Suprapubic skin (tissue), 4 donors: ENCODE measurements around the genes GOLGA6L24 and GOLGA8R.

DNA sequence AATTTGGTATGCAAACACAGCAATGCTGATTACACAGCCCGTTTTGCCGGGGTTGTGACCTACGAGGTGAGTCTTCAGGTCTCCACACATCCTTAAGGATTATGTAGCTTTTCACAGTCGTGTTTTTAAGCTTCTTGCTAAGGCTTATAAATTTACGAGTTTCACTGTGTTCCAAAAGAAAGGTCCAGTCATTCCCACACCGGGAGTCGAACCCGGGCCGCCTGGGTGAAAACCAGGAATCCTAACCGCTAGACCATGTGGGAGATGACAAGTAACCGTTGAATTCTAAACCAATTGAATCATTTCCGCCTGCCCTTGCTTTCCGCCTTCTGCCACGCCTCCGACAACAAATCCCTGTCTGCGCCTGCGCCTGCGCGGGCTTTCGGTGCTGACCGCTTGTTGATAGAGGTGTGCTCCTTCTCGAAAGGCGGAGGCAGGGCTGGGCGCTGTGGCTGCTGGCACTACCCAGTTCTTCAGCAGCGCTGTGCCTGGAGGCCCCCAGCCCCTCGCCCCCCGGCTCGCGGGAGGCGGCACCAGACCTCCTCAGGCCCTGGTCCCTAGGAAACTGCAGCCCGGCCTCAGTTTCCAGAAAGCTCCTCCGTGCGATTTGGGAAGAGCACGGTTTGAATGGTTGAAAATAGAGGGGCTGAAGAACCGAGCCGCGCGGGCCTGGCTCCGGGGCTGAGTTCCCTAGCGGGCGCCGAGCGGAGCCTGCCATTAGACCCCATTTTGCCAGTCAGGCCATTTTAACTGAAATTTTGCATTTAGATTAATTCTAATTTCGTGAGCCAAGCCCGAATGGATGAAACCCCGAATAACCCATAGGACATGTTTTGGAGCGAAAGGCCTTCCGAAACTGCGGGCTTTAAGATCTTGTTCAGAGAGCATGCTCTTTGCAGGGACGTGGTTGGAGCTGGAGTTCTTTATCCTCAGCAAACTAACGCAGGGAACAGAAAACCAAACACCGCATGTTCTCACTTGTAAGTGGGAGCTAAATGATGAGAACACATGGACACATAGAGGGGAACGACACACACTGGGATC is 219.2 kb upstream of the ATP10A start:
- PRO-cap, result unidirectional peak, plus-strand start at position 420 of the sequence
- RAMPAGE, long total RNA, 4 experiments, result no peak in any of the 4 experiments

GRCh38 chr15:26790020-26790474 is 17.2 kb upstream of the GABRB3 start:
- PRO-cap, result no peak
- RAMPAGE, long total RNA, 4 experiments, result no peak in any of the 4 experiments

DNA sequence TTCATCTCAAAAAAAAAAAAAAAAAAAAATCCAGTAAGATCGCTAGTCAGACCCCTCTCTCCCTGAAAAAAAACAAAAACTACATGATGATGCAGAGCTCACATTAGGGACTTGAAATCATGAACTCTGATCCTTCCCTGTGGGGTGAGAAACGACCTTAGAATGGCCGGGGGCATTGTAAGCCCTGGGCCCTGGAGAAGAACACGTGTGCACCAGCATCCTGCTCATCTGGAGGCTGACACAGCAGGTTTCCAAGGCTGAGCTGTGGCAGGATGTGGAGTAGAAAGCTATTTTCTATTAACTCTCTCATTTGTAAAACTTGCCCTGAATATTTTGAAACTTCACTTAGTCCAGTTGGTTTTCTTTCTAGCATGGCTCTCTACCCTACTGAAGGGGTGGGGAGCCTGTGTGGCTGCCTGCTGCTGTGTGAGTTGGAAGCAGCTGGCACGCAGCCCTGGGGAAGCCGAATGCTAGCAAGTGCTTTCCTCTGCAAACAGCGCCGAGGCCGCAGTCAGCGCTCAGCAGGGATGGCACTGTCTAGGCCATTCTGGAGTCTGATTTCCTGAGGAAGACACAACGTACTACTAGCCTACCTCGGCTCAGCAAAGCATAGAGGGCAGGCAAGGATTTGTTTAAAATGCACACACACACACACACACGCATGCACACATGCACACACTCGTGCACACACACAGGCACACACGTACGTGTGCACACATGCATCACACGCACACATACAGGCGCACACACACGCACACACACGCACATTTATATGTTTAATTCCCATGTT is 58.0 kb downstream of the GABRG3 start:
- PRO-cap, result no peak
- RAMPAGE, long total RNA, 4 experiments, result no peak in any of the 4 experiments

- PRO-cap, result no peak
- RAMPAGE, long total RNA, 4 experiments, result no peak in any of the 4 experiments
These were observed 478.0 kb downstream of the GABRG3 start for GRCh38 chr15:27448876-27449482.

DNA sequence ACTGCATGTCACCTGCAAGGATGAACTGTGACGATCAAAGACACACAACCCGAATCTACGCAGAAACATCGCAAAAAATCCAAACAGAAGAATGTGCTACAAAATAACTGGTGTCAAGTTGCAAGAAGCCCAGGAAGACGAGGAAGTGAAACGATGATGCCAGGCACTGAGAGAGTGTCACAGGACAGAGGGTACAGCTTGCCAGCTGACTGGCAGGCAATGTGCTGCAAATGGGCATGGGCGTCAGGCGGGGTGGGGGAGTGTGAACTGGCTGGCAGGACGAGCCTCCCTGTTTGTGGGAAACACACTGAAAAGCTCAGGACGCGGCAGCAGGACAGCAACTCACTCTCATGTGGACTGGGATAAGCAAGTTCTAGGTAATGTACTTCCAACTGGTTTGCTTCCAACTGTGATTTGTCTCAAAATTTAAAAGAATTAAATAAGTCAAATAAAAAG is 28.9 kb upstream of the OCA2 start:
- PRO-cap, result no peak
- RAMPAGE, long total RNA, 4 experiments, result no peak in any of the 4 experiments

DNA sequence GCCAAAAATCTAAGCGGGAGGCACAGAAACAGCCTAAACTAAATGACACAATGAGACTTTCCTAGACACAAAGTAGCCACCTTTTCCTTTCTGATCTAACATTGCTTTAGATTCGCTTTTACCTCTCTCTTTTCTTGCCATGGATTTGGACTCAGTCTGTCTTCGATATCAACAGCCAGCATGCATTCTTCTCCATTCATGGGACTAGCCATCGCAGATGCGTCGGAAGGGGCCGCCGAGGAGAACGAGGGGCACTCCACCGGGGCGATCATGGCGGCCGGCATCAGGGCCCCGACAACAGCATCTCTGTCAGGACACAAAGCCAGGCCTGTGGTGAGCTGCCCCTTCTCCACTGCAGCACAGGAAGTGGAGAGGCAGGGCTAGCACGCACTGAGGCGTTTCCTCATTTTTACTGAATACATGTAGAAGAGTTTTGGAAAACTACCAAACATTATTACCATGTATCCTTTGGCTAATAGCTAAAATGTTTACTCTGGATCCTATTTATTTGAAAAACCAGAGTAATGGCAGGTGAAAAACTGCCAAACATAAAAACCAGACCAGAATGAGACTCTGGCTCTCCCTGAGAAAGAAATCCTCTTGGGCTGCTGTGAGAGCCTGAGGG is 69.3 kb upstream of the OCA2 start:
- PRO-cap, result no peak
- RAMPAGE, long total RNA, 4 experiments, result no peak in any of the 4 experiments

- PRO-cap, result no peak
- RAMPAGE, long total RNA, 4 experiments, result no peak in any of the 4 experiments
These were observed at the start of gene GOLGA6L24 for GRCh38 chr15:28358025-28358304. GOLGA6L24 (minus strand) TSS chr15:28358084.

GRCh38 chr15:28509130-28509572 is 23.6 kb downstream of the GOLGA8G start:
- PRO-cap, result no peak
- RAMPAGE, long total RNA, 4 experiments, result no peak in any of the 4 experiments

DNA sequence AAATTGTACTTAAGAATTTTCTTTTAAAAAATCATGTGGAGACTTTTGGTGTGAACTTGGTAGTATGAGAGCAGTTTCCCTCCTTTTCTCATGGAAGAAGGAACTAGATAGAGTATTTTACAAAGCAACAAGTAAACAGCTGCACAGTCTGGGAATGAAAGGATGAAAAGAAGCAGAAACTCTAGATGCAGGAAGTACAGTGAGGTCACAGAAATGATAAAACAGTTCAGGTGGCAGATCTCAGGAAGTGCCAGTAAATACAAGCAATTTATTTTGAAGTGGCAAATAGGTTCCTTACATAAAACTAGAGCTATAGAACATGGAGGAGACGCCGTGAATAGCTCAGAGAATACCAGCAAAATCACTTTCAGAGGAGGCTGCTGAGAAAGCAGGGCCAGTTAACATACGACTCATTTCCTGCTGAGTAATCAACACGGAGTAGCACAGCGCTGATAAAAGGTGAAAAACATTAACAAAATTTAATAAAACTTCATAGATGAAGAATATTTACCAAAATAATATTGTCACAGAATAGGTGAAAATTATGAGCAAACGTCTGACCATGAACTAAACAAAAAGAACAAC is 29.3 kb downstream of the GOLGA6L7 start:
- PRO-cap, result no peak
- RAMPAGE, long total RNA, 4 experiments, result no peak in any of the 4 experiments

- PRO-cap, result no peak
- RAMPAGE, long total RNA, 4 experiments, result no peak in any of the 4 experiments
These were observed 80.6 kb downstream of the ENTREP2 start for GRCh38 chr15:29490292-29490491.

DNA sequence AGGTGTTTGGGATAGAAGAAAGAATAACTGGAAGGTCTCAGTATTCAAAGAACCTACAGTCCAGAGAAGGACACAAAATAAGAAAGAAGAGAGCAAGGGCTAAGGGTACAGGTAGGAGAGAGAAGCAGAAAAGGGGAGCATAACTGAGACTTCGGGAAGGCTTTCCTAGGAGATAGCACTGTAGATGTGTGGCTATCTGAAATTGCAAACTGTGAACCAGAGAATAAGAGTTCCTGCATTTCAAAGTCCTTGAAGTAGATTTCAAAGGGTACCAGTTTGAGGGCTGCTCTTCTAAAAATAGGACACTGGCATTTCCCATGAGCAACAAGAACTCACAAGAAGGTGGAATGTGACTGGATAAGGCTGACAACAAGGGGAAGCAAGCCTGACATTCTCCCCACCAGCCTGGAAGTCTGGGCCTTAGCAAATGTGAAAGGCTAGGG is 18.5 kb upstream of the TJP1 start:
- PRO-cap, result no peak
- RAMPAGE, long total RNA, 4 experiments, result no peak in any of the 4 experiments

- PRO-cap, result no peak
- RAMPAGE, long total RNA, 4 experiments, result no peak in any of the 4 experiments
These were observed at the start of gene GOLGA8R for GRCh38 chr15:30414209-30414433. GOLGA8R (minus strand) TSS chr15:30414260.

GRCh38 chr15:30669774-30670822 is 66.3 kb downstream of the GOLGA8H start:
- PRO-cap, result no peak
- RAMPAGE, long total RNA, 4 experiments, result no peak in any of the 4 experiments

DNA sequence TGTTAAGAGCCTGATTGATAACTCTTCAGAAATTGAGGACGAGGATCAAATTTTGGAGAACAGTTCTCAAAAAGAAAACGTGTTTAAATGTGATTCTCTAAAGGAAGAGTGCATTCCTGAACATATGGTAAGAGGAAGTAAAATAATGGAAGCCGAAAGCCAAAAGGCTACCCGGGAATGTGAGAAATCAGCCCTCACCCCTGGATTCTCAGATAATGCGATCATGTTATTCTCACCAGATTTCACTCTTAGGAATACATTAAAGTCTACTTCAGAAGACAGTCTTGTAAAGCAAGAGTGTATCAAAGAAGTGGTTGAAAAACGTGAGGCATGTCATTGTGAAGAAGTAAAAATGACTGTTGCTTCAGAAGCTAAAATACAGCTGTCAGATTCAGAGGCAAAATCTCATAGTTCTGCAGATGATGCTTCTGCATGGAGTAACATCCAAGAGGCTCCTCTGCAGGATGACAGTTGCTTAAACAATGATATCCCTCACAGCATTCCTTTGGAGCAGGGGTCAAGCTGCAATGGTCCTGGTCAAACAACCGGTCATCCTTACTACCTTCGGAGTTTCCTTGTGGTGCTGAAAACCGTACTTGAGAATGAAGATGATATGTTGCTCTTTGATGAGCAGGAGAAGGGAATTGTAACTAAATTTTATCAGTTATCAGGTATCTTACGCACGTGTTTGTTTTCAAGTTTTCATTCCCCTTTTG is 1.7 kb downstream of the FAN1 start:
- PRO-cap, result no peak
- RAMPAGE, long total RNA, 4 experiments, result no peak in any of the 4 experiments

GRCh38 chr15:30953638-30954595 is 37.5 kb downstream of the MTMR10 start:
- PRO-cap, result no peak
- RAMPAGE, long total RNA, 4 experiments, result no peak in any of the 4 experiments

GRCh38 chr15:30984904-30985651 is 6.3 kb downstream of the MTMR10 start:
- PRO-cap, result no peak
- RAMPAGE, long total RNA, 4 experiments, result no peak in any of the 4 experiments

GRCh38 chr15:31202915-31203359 is 101.4 kb upstream of the TRPM1 start:
- PRO-cap, result no peak
- RAMPAGE, long total RNA, 4 experiments, result no peak in any of the 4 experiments

DNA sequence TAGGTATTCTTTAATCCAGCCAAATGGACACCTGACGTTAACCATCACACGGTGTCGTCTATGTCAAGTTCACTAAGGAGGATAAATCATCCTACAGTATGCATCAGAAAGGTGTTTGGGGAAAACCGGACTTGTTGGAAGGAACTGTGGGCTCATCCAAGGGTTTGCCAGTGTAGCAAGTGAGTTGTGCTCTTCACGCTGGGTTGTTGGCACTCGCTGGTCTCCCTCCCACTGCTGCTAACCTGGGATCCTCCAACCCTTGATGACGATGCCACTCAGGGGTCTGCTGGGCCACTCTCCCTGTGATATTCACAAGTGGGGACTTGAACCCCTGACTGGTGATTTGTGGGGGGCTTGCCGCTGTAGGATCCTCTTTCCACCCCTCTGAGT is 102.7 kb upstream of the TRPM1 start:
- PRO-cap, result no peak
- RAMPAGE, long total RNA, 4 experiments, result no peak in any of the 4 experiments

DNA sequence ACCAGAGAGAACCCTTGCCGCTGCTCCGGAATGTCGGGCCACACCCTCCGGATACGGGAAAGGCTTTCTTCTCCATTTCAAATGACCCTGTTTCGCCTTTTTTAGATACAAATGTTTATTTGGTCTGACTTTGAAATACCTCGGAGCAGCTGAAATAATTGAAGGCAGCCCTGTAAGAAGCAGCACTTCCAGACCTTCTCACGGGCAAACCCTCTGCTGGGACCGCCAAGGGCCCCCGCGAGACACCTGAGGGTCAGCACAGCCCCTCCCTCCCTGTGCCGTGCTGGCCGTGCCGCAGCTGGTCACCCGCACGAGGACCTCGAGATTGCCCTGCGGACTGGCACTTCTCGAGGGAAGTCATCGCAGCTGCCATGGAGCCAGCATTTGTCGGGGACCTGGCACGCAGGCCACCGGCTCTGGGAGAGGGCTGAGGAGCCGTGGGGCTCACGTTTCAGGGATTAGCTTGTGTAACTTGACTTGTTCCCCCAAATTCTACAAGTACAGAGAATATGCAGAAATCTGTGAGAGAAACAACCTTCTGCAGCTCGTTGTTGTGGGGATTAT is 102.7 kb upstream of the KLF13 start:
- PRO-cap, result no peak
- RAMPAGE, long total RNA, 4 experiments, result no peak in any of the 4 experiments

DNA sequence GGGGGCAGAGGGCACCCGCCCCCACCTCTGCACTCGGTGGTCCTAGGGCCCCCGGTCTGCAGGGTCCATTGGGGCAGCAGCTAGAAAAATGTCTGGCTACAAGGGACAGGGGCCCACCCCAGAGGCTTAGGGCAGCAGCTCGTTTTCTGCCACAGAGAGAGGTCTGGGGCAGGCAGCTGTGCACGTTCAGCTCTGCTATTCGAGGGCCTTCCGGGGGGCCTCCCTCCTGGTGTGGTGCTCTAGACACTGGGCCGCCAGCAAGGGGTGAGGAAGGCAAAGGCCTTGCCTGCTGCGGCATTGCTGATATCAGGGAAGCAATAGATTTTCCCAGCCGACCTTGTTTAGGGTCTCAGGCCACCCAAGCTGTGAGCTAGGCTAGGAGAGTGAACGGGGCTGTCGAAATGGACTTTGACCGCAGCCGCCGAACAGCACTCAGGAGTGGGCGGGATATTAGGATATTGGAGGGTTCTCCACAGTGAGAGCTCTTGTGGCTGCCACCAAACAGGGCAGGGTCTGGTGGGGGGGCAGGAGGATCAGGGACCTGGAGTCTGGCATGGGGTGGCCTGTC is 61.4 kb upstream of the KLF13 start:
- PRO-cap, result no peak
- RAMPAGE, long total RNA, 4 experiments, result no peak in any of the 4 experiments